HGPS cell (cell line): ENCODE measurements around the genes SHROOM4, MAGED1, SSX2, MAGED2 and PAGE3.

- RRBS: 1% methylated on average over 8 of the region's 47 CpGs
Observed at GRCh38 chrX:50813840-50814633, at the start of gene SHROOM4. Gene SHROOM4, minus strand, starts transcription at chrX:50814194.

- RRBS: no CpG with 5 or more reads among the region's 61 CpGs
Observed at GRCh38 chrX:51496779-51497355, 475 bp upstream of the NUDT11 start.

- RRBS: no CpG with 5 or more reads among the region's 3 CpGs
Observed at GRCh38 chrX:51873770-51874274, 19.6 kb upstream of the MAGED1 start.

- RRBS: 2% methylated on average over 4 of the region's 36 CpGs
Observed at GRCh38 chrX:51892849-51893818, at the start of gene MAGED1. Gene MAGED1, plus strand, starts transcription at chrX:51893623.

GRCh38 chrX:52707006-52707387, at the start of gene SSX2:
Gene SSX2, minus strand, starts transcription at chrX:52707178.
- RRBS: no CpG with 5 or more reads among the region's 15 CpGs

DNA sequence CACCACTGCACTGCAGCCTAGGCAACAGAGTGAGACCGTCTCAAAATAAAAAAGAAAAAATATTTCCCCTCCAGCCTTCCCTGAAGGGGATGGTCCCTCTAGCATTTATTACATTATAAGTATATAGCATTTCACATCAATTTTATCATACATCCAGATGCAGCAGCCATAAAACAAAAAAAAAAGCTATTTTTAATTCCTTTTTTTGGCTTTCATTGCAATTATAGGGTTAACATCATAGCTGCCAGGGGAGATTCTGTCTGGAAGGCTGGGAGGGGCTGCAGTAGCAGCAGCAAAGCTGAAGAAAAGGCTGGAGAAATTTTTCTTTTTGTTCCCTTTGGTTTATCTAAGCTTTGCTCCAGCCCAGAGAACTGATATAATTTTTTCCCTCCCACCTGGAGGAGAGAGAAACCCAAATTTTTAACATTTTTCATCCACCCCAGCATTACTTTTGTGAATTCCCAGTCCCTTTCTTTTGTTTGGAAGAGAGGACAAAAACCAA, 24.9 kb upstream of the FAM156A start:
- RRBS: no CpG with 5 or more reads among the region's 1 CpG

DNA sequence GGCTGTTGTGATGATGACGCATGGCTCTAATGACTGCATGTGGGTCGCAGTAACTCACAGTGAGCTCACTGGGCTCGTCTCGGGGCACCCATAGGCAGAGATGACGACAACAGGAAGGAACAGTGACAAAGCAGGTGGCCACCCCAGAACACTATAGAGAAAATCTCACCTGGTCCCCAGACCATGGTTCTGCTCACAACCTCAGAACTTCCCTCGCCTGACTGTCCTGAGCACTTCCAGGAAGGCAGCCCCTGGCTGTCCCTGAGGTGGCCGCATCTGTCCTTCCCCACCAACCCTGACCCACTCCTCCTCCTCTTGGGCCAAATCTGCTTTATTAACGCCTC, 30.8 kb upstream of the FAM156A start:
- RRBS: no CpG with 5 or more reads among the region's 8 CpGs

DNA sequence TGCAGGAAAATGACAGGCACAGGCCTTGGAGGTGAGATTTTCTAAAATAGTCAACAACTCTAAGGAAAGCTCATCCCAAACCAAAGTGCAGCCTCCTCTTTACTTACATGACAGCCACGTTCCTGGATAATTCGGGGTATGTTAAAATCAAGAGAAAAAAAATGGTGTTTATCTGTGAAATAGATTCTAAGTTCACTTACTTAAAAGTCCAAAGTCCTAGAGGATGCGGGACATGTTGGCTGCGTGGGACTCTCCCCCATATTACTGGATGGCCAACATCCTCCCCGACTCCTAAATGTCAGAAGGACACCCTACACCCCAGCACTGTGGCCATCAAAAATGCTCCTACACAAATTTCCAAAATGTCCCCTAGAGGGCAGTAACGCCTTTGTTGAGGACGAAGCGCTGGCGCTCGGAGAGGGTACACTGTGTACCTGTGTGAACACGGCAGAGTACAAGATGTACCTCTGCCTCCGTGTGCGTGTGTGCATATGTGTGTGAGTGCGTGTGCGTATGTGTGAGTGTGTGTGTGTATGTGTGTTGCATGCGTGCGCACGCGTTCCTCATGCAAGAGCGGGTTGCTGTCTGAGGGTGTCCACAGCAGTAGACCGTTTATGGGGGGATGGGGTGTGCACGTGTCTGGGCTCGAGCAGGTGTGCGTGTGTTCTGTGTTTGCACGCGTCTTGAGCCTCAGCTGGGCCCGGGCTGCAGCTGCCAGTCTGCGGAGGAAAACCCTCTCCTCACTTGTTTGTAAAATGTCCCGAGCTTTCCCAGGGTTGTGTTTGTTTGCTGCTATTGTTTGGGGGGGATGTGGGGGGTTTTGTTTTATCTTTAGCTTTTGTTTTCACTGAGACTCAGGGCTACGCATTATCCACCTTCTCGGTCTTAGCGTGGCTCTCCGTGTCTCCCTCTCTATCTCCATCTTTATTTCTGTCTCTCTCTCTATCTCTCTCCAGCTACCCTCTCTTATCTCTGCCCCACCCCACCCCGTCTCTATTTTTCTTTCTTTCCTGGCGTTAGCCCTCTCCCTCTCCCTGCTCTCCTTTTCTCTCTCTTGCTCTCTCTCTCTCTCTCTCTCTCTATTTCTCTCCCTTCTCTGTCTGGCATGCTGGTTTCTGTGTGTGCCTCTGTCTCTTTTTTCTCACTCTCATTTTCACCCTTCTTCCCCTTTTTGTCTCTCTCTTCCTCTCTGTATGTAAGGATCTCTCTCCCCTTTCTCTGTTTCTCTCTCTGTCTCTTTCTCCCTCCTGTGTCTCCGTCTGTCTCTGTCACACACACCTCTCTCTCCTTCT, 10.4 kb upstream of the TSPYL2 start:
- RRBS: no CpG with 5 or more reads among the region's 36 CpGs

GRCh38 chrX:53085548-53086422, 3.6 kb downstream of the TSPYL2 start:
- RRBS: no CpG with 5 or more reads among the region's 20 CpGs

DNA sequence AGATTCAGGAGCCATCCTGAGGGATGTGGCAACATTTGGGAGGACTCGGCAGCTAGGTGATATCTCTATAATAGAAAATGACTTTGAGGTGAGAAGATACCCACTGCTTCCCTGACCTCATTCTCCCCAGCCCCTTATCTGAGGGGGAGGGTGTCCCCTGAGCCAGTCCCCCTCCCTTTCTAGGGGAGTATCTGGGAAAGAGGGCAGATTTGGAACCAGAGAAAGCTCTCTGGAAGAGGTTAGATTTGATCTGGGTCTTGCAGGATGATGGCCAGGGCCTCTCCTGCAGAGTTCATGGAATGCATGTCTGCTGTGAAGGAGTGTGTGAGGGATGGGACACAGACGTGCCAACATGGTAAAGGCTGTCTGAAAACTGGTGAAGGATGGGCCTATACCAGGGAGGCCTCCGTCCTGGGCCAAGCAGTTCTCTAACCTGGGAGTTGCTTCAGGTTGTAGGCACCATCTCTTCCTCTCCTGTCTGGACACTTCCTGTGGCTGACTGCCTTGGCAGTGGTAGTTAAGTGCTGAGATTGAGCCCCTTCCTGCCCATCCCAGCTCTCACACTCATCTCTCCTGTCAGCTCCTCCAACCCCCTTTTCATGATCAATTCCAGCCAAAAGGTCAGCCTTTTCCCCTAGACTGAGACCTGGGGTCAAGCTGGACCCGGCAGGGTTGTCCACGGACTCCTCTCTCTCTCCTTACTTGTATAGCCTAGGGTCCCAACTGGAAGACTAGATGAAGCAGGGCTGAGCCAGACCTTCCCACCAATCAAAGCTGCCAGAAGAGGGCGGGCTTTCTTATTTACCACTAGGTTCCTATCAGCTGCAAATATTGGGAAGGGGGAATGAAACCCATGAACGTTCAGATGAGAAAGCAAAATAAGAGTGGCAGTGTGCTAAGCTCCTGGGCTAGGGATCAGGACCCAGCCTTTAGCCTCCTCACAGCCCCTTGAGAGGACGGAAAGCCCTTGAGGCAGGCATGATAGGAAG, 34.7 kb downstream of the KDM5C start:
- RRBS: no CpG with 5 or more reads among the region's 8 CpGs

GRCh38 chrX:53554276-53555149, 120.3 kb upstream of the HSD17B10 start:
- RRBS: no CpG with 5 or more reads among the region's 4 CpGs

- RRBS: no CpG with 5 or more reads among the region's 2 CpGs
Observed at GRCh38 chrX:53658810-53659056, 27.8 kb downstream of the HUWE1 start.

- RRBS: no CpG with 5 or more reads among the region's 7 CpGs
Observed at GRCh38 chrX:54474386-54474903, 21.6 kb downstream of the FGD1 start.

- RRBS: no CpG with 5 or more reads among the region's 5 CpGs
Observed at GRCh38 chrX:54721379-54721909, 76.6 kb downstream of the ITIH6 start.

GRCh38 chrX:54807343-54807835, at the start of gene MAGED2:
Gene MAGED2, plus strand, starts transcription at chrX:54807745.
- RRBS: no CpG with 5 or more reads among the region's 12 CpGs

- RRBS: 97% methylated on average over 4 of the region's 12 CpGs
Observed at GRCh38 chrX:54815148-54815496, 7.6 kb downstream of the MAGED2 start.

- RRBS: no CpG with 5 or more reads among the region's 2 CpGs
Observed at GRCh38 chrX:55159569-55159768, 1.5 kb downstream of the FAM104B start.

- RRBS: no CpG with 5 or more reads among the region's 18 CpGs
Observed at GRCh38 chrX:55161532-55161949, 556 bp upstream of the FAM104B start.

GRCh38 chrX:55264667-55265144, at the start of gene PAGE3:
Gene PAGE3, minus strand, starts transcription at chrX:55264916.
- RRBS: no CpG with 5 or more reads among the region's 14 CpGs

DNA sequence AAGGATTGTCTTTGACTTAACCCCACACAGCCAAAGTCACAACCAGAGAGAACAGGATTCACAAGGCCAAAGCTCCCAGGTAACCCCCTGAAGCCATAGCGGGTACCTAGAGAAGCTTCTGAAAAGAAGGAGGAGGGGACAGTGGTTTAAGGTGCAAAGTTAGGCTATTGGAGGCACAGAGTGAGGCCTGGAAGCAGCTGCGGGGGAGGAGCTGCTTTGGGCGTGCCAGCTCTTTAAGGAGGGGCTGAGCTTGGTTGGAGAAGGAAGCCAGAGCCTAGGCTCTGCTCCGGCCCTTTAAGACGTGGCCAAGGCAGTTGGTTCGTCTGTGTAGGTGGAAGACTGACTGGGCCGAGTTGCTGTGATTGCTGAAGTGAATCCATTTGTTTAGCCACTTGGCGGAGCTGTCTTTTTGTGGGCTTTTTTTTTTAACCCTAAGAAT, 1.5 kb downstream of the KLF8 start:
- RRBS: no CpG with 5 or more reads among the region's 8 CpGs